Jejunum (tissue), 1 donor: ENCODE measurements around a stretch of chr15.

DNA sequence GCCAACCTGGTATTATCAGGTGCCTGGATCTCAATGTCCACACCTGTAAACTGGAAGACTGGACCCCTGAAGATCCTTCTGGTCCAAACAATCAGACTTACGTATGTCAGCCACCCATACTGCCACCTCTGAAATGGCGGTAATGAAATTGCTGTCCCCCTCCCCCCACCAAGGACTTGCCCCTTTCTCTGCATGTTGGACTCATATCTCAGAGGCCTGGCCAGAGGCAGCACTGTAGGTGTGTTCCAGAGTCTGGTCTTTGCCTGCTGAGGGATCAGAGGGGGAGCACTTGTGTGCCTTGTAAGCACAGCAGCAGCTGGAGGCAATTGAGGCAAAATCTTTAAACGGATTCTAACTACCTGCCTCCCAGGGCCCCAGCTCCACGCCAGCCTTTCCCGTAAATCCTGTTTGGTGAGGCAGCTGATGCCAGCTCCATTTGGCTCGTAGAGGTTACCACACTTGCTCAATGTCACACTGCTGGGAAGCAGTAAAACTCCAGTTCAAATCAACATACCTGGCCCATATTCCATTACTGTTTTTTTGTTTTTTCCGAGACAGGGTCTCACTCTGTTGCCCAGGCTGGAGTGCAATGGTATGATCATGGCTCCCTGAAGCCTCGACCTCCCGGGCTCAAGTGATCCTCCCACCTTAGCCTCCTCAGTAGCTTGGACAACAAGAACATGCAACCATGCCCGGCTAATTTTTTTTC lies 2.3 kb upstream of the IDH2 start:
- PRO-cap = no peak

- PRO-cap = no peak
These were observed 46.1 kb upstream of the SEMA4B start for GRCh38 chr15:90154929-90155546.

DNA sequence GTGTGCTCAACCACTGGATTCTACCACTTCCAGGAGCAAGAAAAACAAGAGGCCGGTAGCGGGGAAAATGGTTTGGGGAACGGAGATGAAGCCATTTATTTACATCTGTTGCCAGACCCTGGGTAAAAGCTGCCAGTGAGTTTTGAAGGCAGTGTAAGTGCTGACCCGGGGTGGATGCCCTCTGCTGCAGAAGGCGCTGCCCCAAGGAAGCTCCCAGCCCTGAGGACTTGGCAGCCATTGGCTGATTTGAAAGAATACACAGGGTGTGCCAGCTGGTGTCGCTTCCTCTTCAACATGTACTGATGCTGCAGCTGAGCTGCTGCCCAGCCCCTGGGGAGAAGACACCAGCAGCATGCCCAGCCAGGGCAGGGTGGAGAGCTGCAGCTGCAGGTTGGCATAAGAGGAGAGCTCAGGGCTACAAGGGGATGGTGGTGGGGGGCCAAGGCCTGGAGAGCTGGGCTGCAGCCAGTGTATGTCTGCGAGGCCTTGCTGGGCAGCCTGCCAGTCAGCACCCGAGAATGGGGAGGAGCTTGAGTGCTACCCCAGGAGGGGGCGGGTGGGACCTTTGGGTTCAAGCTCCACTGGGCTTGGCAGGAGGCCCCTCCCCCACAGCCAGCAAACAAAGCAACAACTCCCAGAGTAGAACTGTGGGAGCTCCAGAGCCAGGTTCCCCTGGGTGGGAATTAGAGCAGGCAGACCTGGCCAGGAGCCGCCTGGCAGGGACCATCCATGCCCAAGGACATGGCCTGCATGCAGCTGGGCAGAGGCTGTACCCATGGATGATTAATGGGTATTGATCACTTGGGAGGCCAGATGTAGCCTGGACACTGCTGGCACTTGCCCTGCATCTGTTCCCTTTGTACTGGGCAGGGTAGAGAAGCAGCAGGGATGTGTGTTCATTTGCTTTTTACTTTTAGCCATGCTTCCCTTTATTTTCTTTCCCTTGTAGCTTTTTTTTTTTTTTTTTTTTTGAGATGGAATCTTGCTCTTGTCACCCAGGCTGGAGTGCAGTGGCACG lies 9.2 kb upstream of the SEMA4B start:
- PRO-cap = bidirectional peak, plus-strand start at position 659 of the sequence, minus-strand start at position 494 of the sequence

DNA sequence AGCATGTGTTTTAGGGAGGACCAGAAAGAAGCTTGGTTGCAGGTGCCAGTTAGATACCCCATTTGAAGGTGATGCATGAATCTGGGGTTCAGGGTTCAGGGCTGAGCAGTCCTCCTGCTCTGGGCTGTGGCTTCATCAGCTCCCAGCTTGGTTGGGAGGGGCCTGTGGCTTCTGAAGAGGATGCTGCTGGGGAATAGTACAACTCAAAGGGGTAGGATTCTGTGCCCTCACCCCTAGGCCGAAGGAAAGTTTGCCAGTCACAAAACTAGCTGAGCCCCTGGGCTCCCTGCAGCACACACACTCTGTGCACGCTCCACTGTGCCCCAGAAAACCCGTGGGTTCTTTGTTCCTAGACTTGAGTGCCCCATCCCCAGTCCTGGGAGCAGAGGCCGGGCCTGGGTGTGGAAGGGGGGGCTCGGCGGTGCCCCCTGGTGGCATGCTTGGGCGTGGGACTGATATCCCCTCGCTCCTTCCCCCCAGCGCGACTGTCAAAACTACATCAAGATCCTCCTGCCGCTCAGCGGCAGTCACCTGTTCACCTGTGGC lies 14.4 kb downstream of the CIB1 start:
- PRO-cap = no peak

- PRO-cap = no peak
These were observed 7.5 kb downstream of the GDPGP1 start for GRCh38 chr15:90241266-90242071.

- PRO-cap = unidirectional peak, minus-strand start at chr15:90291780
These were observed 26.2 kb downstream of the NGRN start for GRCh38 chr15:90291572-90292160.

- PRO-cap = no peak
These were observed 15.5 kb downstream of the ZNF774 start for GRCh38 chr15:90367477-90368103.

- PRO-cap = no peak
These were observed 14.2 kb downstream of the IQGAP1 start for GRCh38 chr15:90402092-90402708.

GRCh38 chr15:90499925-90500760 lies 29.6 kb upstream of the CRTC3 start:
- PRO-cap = no peak

DNA sequence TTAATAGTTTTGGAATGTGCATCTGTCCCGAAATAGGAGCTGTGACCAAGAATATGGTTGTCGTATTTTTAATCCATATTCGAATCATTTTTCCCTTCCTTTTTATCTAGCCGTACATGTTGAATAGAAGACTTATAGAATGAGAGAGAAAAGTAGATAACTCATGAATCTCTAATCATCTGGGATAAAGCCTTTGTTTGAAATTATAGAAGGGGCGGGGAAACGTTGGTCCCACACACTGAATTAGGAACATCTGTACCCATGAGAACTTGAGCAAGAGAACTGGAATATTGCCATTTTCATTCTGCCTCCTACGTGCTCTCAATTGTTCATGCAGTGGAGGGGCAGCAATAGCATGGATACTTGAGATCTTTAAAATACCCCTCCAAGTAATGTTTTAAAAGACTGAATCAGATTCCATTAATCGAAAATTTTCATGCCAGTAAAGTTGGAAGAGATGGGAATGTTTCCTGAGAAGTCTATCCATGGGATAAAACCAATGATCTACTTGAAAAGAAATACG lies 23.7 kb downstream of the CRTC3 start:
- PRO-cap = no peak

DNA sequence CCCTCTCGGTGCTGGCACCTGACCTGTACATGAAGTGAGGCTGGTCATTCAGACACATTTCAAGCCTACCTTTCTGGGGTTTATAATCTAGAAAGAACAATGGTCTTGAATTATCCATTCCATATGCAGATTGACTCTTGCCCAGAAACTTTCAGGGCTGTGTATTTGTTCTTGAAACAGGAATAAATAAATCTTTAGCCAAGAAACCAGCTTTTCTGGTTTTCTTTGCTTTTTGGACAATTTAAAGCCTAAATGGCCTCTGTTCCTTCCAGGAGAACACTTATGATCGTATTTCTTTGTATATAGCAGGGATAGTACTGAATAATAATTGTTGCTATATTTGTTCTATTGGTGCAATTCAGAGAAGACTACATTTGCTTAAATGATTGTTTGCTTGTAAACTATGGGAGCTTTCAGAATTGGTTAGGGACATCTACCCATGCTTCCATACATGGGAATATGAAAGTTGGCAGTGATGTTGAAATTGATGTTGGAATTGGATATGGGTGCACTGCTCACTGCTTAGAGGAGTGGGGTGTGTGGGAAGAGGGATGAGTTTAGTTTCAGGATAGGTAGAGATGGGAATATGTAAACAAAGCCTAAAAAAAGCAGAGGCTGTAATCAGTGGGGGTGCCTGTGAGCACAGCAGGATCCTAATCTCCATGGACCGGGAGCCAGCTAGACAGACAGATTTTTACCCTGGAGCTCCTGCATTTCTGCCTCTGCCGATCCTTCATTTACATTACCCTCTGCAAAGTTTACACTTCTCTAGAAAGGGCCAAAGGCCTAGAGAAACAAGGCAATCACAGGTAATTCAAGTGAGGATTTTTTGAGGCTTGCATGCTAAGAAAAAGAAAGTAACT lies 79.3 kb downstream of the CRTC3 start:
- PRO-cap = no peak

- PRO-cap = no peak
These were observed 87.8 kb downstream of the CRTC3 start for GRCh38 chr15:90617459-90618000.

- PRO-cap = no peak
These were observed 67.0 kb upstream of the BLM start for GRCh38 chr15:90650027-90650672.

DNA sequence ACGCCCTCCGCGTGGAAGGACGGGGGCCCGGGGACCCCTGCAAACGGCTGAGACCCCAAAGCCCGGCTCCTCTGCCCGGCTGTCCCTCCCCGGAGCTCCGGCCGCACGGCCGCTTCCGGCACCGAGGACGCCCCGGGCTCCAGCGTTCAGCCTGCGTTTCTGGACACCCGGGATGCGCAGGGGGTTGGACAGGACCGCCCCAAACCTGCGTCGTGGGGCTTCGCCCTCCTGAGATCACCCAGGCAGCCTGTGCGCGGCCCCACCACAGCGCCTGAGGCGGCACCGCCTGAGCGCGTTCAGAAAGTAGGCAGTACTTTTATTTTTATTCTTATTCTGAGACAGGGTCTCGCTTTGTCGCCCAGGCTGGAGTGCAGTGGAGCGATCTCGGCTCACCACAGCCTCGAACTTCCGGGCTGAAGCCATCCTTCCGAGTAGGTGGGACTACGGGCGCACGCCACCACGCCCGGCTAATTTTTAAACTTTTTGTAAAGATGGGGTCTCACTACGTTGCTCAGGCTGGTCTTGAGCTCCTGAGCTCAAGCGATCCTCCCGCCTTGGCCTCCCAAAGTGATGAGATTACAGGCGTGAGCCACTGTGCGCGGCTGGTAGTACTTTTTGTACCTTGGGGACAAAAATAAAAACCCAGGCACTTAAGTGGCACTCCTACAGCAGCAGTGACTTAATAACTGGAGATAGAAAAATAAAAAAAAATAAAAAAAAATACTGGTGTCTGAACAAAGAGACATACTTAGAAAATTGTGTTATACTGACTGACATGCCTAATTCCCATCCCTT lies 51.4 kb upstream of the BLM start:
- PRO-cap = bidirectional peak, plus-strand start at position 208 of the sequence, minus-strand start at position 176 of the sequence; bidirectional peak, plus-strand start at position 422 of the sequence, minus-strand start at position 408 of the sequence

DNA sequence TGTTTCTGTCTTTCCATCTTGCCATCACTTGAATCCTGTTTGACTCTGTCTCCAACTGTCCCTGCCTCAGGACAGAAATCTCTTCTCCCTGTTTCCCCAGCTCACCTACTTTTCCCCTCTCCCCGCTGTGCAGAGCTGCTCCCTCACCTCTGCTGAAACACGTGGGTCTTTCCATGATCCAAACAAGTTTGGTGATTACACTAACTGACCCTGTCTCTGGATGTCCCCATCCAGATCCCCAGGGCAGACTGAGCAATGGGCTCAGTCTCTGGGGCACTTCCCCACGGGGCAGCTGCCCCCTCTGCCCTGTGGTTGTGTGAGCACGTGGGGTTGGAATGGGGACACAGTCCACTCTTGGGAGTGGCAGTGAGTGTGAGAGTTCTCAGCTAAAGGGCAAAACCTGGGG lies 50.2 kb upstream of the BLM start:
- PRO-cap = unidirectional peak, minus-strand start at position 250 of the sequence

DNA sequence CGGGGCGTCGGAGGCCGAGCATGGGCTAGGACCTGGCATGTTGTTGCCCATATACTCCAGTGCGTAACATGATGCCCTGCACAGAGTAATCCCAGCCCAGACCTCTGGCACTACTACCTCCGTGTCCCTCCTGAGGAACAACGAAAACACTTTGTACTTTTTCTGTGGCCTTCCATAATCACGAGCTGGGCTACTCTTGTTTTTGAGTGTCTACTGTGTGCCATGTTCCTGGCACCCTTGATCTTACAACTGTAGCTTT lies 455 bp downstream of the BLM start:
- PRO-cap = no peak

DNA sequence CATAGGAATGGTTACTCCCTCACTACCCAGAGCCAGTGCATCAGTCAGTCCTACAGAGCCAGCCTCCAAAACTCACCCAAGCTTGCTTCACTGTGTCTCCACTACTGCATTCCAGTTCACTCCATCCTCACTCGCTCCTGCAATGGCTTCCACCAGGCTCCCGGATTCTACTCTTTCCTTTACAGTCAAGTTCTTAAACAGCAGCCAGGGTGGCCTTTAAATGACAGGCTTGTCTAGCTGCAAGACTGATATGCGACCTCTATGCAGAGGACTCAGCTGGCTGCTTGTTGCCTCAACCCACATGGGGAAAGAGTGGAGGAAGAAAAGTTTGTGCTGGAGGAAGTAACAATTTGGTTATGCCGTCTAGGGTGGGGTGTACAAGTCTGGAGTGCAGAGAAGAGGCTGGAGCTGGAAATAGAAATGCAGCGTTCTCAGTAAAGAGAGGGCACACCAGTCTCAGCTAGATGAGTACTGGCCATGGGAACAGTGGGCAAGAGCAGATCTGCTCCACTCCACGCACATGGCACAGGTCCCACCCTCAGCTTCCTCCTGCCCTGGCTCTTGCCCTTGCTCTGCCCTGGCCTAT lies 60.0 kb upstream of the FURIN start:
- PRO-cap = no peak

- PRO-cap = no peak
These were observed 42.2 kb upstream of the FURIN start for GRCh38 chr15:90826213-90826506.

DNA sequence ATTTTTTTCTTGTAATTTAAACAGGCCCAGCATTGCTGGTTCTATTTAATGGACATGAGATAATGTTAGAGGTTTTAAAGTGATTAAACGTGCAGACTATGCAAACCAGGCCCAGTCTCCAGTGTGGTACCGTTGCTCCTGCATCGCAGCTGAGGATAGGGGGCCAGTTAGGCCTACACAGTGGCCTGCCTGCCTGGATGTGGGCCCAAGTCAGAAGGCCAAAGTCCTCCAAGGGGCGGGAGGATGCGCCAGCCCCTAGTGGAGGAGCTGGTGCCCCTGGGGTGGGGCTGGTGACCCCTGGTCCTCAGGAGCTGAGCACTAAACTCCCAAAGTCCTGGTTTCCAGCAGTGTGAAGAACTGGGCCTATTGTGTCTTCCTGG lies 965 bp upstream of the FES start:
- PRO-cap = no peak

GRCh38 chr15:90919692-90920388 lies 12.5 kb downstream of the HDDC3 start:
- PRO-cap = no peak